ENCODE results near the gene SLC6A3.

DNA sequence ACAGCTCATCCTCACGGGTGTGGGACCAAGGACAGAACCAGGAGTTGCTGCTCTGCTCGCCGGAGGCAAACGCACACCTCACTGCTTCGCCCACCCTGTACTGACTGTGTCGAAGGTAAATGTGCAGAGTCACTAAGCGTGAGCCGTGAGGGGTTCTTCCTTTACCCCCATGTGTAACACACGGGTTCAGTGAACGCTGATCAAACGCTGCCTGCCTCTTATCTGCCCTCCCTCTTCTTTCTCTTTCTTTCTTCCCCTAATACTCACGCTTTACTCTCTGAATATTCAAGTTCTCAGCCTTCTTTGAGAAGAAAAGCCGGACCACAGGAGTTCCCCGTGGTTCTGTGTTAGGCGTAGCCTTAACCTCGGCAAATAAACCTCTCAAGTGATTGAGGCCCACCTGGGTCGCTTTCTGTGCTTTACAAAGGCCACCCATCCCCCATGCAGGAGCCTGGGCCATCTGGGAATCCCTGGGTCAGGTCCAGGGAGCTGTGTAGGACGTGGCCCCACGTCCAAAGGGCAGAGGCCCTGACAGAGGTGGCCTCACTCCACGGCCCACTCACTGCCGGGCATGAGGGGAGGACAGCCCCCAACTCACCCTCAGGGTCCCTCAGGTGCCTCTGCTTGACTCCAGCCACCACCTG, 4.8 kb downstream of the SLC12A7 start:
- RRBS, result no CpG with 5 or more reads among the region's 21 CpGs

DNA sequence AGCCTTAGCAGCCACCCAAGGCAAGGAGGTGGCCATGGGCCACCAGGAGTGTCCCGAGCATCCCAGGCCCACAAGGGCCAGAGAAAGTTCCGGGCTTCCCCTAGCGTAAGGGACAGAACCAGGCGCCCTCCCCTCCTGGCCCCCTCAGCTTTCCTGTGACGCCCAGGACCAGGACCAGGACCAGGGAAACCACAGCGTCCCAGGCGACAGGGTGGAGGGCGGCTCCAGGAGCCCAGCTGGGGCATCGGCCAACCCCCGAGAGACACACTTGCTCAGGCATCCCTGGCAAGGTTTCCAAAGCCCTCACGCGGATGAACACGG, 17.4 kb upstream of the SLC12A7 start:
- RRBS, result no CpG with 5 or more reads among the region's 13 CpGs

DNA sequence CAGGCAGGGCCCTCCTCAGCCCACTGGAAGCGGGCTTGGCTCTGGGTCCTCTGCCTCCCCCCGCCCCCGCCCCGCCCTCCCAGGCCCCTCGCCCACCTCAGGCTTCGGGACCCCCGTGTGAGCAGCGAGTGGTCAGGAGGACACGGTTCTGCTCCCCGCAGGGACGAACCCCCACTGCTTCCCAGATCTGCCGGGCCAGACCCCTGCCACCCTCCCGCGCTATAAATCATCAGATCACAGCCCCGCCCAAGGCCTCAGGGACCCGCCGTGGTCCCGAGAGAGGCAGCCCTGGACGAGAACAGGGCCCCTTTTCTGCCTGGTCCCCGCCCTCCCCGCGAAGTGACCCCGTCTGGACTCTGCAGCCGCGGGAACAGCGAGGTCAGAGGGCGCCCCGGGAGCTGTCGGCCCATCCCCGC, 43.2 kb upstream of the SLC12A7 start:
- RRBS, result 7% methylated on average over 3 of the region's 30 CpGs

- RRBS, result 56% methylated on average over 5 of the region's 20 CpGs
Measured at GRCh38 chr5:1251770-1252573, 26.8 kb downstream of the SLC6A18 start.

- RRBS, result no CpG with 5 or more reads among the region's 3 CpGs
Measured at GRCh38 chr5:1327222-1328014, 17.5 kb downstream of the CLPTM1L start.

DNA sequence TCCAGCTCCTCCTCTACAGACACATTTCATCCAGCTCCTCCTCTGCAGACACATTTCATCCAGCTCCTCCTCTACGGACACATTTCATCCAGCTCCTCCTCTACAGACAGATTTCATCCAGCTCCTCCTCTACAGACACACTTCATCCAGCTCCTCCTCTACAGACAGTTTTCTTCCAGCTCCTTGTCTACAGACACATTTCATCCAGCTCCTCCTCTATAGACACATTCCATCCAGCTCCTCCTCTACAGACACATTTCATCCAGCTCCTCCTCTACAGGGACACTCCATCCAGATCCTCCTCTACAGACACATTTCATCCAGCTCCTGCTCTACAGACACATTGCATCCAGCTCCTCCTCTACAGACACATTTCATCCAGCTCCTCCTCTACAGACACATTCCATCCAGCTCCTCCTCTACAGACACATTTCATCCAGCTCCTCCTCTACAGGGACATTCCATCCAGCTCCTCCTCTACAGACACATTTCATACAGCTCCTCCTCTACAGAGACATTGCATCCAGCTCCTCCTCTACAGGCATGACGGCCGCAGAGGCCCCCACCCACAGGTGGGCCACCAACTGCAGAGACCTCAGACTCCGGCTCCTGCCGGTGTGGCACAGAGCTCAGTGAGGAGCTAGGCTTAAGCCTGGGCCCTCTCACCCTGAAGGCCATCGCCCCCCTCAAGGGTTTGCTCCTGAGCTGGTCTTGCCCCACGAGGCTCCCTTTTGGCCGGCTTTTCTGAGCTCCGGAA, 16.2 kb downstream of the CLPTM1L start:
- RRBS, result no CpG with 5 or more reads among the region's 9 CpGs

DNA sequence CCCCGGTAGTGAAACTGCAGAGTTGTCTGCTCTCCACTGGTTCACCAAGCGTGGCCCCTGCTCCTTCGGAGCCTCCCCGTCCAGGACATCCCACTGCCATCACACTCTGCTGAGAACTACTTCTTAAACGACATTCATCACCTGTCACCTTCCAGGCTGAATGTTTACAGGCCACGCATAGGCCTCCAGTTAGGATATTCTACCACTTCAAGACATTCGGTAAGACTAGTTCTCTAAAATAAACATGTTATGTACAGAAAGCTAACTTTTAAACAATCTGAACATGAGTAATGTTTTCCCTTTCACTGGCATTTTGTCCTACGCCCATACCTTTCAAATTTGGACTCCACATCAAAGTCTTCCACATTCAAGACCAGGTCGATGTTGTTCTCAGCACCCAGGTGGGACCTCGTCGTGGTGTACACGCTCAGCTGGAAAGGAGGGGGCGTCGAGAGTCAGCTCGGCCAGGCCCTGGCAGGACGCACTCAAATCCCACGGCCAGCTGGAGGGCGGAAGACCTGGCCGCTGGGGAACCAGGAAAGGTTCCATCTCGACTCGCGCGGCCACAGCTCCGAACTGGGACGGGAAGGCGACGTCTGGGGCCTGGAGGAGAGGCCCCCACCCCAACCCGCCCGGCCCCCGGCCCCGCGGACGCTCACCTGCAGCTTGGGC, 742 bp downstream of the CLPTM1L start:
- RRBS, result 3% methylated on average over 4 of the region's 33 CpGs

DNA sequence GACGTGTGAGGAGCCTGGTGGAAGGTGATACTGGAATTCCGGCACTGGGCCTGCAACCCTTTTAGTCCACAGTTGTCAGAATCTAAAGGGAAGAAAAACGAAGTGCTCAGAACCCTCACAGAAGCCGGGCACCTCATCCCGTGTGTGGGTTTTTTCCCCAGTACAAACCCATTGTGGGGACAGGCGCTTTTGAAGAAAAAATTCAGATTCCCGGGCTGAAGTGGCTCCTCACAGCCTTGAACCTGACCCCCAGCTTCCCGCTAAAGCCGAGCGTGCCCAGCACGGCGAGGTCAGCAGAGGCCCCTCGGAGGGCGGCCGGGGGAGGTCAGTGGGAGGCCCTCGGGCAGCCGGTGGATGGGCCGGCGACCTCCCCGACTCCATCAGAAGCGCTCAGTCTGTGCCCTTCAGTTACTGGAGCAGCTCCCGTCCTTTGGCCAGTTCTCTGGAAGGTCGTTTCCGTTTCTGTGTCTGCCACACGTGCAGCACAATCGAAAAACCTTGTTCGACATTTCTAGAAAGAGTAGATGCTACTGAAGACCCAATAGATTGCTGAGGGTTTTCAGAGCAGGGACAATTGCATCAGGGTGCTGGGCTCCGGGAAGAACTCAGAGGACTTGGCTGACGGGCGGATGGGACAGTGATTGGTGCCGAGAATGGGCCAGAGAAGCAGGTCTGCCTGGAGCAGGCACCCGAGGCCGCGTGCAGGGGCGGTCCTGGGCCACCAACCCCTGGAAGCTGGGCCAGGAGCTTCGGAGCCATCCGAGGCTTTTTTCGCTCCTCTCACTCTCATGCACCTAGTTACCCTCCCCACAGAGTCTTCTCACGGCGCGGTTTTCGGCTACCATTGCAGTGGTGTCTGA, 682 bp upstream of the CLPTM1L start:
- RRBS, result 8% methylated on average over 6 of the region's 42 CpGs

GRCh38 chr5:1385505-1386816, 41.1 kb upstream of the CLPTM1L start:
- RRBS, result 3% methylated on average over 29 of the region's 83 CpGs

DNA sequence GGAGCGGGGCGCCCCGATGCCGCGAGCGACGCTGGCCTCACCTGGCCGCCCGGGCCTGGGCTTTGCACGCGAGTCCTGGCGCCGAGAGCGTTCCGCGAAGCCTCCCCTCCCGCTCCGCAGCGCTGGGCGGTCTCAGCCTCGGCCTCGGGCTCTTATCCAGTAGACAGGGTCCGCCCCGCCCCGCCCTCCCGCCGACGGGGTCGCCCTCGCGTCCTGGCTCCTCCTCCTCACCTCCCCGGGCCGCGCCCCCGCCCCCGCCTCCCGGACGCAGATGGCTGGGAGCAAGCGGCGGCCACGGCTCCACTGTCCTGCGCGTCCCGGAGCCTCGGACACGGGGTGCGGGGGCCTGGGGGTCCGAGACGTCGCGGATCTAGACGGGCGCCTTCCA, at the start of gene SLC6A3:
Gene SLC6A3, minus strand, starts transcription at position 134 of the 388 bp plus-strand sequence.
- RRBS, result 6% methylated on average over 14 of the region's 53 CpGs

DNA sequence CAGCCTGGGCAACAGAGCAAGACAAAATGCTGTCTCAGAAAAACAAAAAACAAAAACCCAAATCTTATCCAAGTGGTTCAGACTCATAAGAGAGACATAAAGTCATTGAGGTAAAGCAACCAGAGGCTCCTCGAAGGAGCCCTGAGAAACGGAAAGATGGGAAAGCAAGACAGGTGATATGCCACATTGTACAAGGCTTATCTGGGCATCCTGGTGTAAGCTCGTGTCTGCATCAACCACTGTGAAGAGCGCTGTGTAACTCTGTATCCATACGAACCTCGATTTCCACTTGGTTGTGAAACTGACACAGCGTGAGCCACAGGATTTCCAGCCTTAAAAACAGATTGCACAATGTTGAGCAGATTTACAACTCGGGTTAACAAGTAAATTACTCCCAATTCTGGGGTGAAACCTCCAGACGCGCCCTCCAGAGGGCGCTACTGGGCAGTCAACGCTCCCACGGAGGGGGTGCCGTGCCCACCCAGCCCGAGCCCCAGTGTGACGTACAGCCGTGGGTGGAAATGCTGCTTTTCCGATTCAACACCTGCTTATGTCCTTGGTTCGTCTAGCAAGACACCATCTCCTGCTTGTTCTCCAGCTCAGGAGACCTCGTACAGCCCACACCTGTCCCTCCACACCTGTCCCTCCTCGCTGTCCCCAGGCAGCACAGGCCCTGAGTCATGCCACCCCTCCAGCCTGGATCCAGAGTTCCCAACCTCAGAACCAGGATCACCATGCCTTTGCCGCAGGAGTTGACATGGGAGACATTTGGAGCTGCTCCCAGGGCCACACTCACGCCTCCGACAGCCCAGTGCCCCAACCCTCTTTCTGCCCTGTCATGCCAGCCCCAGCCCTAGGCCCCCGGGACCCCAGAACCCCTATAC, 34.3 kb upstream of the SLC6A3 start:
- RRBS, result no CpG with 5 or more reads among the region's 25 CpGs

GRCh38 chr5:1513848-1514431, 9.8 kb downstream of the LPCAT1 start:
- RRBS, result no CpG with 5 or more reads among the region's 22 CpGs

GRCh38 chr5:1515808-1516186, 8.0 kb downstream of the LPCAT1 start:
- RRBS, result no CpG with 5 or more reads among the region's 4 CpGs

GRCh38 chr5:1644888-1645479, 121.2 kb upstream of the LPCAT1 start:
- RRBS, result no CpG with 5 or more reads among the region's 42 CpGs

DNA sequence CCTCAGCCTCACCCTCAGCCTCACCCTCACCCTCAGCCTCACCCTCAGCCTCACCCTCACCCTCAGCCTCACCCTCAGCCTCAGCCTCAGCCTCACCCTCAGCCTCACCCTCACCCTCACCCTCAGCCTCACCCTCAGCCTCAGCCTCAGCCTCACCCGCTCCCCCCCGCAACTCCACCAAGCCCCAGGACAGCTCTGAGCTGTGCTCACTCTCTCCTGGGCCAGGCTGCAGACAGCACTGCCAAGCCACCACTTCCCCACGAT, 18.1 kb downstream of the MRPL36 start:
- RRBS, result no CpG with 5 or more reads among the region's 3 CpGs

GRCh38 chr5:1807392-1808183, 6.4 kb downstream of the NDUFS6 start:
- RRBS, result no CpG with 5 or more reads among the region's 20 CpGs

- RRBS, result 7% methylated on average over 34 of the region's 99 CpGs
Measured at GRCh38 chr5:1930453-1931699, 48.2 kb upstream of the IRX4 start.

GRCh38 chr5:2266705-2266936, 383.9 kb upstream of the IRX4 start:
- RRBS, result no CpG with 5 or more reads among the region's 3 CpGs

GRCh38 chr5:2739073-2740413, 11.9 kb downstream of the IRX2 start:
- RRBS, result 7% methylated on average over 52 of the region's 130 CpGs

DNA sequence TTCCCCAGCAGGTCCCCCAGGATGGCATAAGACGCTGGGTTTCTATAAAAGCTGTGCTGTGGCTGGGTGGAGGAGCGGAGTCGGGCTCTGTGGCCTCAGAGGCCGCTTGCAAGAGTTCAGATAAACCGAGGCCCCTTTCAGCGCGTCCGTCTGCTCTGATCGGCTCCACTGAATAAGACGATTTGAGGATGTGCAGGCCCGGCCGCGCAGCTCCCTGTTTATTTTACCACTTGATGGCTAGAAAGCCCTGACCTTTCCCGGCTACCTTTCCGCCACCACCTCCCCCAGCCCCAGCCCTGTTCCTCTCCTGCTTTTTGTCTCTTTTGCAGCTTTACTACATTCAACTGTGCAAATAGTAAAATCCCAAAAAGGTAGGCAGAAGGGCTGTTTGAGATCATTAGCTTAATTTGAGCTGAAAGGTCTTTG, 352.0 kb upstream of the IRX2 start:
- RRBS, result 29% methylated on average over 1 of the region's 15 CpGs

All from islet of Langerhans (tissue), 1 donor.